AG09309 (cell line): Measurements from ENCODE around the gene MICALL1.

DNA sequence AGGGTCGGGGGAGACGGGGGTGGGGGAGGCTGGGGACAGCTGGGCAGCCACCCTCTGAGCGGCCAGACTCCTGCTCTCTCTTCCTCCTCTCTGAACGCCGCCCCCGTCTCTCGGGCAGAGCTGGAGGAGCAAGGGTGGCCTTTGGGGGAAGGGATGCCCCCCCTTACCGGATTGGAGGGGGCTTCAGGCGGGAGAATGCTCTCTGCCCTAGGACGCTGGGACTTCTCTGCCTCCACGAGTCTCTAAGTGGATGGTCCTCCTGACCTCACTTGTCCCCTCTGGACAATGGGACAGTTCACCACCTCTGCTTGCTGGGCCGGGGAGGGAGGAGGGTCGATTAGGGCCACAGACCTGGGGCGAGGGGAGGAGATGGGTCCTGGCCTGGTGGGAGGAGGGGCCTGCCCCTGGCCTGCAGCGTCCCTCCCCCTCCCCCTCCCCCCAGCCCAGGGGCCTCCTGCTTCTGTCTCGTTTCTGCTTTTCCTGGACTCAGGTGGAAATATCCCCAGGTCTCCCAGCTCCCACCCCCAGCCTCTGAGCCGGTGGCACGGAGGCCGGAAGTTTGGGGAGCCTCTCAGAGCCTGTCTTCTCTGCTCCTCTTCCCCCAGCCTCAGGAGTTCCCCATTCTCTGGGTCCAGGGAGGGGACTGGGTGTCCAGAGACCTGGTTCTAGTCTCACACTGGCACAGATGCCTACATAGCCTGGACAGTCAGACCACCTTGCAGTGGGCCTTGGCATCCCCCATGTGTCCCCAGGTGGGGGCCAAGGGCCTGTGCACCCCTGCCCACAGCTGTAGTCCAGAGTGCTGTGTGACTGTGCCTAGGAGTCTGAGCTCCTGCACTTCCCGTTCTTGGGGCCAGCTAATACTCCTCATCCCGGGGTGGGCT, 679 bp downstream of the SH3BP1 start:
- RRBS, result 94% methylated on average over 1 of the region's 21 CpGs

- RRBS, result no CpG with 5 or more reads among the region's 17 CpGs
These were observed 5.4 kb downstream of the SH3BP1 start for GRCh38 chr22:37644737-37645344.

GRCh38 chr22:37649852-37650941, 8.3 kb upstream of the PDXP start:
- RRBS, result no CpG with 5 or more reads among the region's 26 CpGs

DNA sequence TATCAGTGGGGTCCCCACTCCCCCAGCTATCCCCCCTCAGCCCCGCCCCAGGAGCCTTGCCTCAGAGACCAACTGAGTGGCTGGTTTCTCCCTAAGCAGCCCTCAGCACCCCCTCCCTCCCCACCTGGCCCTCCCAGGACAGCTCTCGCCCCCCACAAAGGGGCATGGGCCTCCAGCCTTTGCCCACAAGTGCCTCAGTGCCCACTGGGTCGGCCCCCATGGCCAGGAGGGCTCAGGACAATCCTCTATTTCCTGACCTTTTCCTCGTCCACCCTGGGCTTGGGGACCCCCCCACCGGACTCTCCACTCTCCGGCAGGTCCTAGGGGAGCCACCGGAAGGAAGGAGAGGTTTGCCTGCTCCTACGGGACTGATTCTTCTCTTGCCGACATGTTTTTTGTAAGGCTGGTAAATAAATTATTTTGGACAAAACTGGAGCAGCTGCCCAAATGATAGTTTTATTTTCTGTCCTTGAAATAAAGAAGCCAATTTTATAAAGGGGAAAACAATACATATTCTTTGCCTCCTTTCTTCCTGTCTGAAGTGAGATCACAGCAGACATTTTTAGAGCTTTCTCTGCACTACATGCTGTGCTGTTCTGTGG, 2.8 kb upstream of the PDXP start:
- RRBS, result no CpG with 5 or more reads among the region's 9 CpGs

DNA sequence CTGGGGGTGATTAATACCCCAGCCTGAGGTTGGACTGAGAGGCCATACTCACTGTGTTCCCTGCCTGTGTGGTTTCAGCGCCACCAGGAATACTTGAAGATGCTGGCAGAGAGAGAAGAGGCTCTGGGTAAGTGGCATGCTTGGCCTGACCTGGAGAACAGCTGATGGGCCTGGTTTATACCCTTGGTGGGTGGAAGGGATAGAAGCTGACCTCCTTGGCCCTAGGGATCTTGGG, 2.0 kb downstream of the NOL12 start:
- RRBS, result no CpG with 5 or more reads among the region's 1 CpG

- RRBS, result no CpG with 5 or more reads among the region's 17 CpGs
These were observed 521 bp downstream of the TRIOBP start for GRCh38 chr22:37697336-37697801.

GRCh38 chr22:37731657-37732453, 35.0 kb downstream of the TRIOBP start:
- RRBS, result no CpG with 5 or more reads among the region's 11 CpGs

GRCh38 chr22:37750624-37751139, 53.8 kb downstream of the TRIOBP start:
- RRBS, result no CpG with 5 or more reads among the region's 12 CpGs

DNA sequence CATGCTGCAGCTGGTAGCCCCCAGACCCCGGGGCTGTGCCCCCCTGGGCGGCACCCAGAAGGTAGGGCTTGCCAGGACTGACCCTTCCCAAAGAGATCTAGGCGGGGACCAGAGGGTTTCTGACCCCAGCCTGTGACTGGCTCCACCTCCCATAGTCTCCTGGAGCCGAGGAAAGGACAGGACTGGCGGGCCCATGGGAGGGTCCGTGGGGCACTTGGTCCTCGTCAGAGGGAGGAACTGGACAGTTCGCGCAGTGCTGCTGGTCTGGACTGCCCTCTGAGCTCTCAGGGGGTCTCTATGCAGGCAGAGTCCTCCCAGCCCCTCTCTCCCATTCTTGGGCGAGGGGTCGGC, 53.9 kb upstream of the H1-0 start:
- RRBS, result no CpG with 5 or more reads among the region's 11 CpGs

DNA sequence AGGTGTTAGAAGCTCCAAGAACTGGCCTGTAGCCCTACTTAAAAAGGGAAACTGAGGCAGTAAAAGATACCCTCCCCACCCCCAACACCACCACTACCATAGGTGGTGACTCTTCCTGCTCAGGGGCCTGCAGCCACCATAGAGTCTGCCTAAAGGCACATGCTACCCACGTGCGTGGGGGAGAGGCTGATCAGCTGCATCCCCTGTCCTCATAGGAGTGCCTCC, 39.2 kb upstream of the H1-0 start:
- RRBS, result no CpG with 5 or more reads among the region's 2 CpGs

DNA sequence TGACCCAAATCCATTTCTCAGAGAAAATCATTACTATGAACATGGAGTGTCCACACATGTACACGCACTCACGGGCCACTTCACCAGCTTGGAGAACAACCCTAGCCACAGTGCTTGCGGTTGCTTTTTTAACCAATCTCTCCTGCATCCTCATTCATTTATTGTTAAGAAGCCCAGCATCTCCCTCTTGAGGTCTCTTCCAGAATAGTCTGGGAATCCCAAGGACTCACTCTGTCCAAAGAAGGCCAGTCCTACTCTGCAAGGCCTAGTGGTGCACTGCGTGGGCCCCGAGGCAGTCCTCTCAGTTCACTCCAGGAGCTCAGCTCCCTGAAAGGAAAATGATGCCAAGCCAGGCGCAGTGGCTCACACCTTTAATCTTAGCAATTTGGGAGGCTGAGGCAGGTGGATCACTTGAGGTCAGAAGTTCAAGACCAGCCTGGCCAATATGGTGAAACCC, 13.2 kb upstream of the H1-0 start:
- RRBS, result no CpG with 5 or more reads among the region's 6 CpGs

DNA sequence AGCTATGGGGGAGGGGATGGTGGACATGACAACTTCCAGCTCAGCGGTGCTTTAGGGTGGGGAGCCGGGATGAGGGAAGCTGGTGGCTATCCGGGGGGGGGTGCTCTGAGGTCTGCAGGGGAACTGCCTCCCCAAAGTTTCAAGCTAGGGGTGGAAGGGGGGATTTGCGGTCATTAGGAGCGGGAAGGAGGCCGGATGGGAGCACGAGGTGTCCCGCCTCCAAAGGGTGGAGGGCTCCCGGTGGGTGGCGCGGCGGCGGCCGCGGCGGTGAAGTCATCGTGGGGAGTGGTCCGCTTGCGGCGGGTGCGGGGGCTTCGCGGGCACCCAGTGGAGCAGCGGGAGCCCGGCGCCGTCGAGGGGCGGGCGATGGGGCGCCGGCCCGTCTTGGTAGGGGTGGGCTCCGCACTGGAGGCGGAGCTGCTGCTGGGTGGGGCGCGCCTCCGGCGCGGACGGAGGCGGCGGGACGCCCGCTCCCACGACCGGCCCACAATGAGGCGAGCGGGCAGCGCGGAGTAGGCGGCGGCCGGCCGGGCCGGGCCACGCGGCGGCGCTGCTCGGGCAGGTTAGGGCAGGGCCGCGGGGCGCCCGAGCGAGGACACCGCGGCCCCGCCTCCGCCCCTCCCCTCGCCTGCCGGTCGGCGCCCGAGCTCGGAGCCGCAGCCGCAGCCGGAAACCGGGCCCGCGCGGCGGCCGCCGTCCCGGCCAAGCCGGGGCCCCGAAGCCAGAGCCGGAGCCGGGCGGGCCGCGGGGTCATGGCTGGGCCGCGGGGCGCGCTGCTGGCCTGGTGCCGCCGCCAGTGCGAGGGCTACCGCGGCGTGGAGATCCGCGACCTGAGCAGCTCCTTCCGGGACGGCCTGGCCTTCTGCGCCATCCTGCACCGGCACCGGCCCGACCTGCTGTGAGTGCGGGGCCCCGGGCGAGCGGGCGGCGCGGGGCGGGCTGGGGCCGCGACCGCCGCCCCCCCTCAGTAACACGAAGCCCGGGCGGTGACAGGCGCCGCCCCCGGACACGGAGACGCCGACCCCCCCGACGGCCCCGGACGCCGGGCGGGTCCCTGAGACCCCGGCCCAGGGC, at the start of gene MICALL1:
Gene MICALL1 (plus strand): TSS at position 627 of the 1,074 bp plus-strand sequence.
- RRBS, result 2% methylated on average over 68 of the region's 140 CpGs

DNA sequence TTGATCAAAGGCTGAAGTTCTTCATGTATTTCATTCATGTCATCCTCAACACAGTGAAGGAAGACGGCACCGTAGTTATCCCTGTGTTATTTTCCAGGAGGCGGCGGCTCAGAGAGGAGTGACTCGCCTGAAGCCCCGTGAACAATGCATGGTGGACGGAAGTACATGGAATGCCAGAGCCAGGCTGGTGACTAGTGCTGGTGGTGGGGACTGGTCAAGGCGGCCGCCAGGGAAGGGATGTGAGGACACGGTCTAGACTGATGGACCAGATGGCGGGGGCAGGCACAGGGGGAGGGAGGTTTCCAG, 16.3 kb upstream of the PICK1 start:
- RRBS, result no CpG with 5 or more reads among the region's 11 CpGs

- RRBS, result no CpG with 5 or more reads among the region's 3 CpGs
These were observed 34.4 kb downstream of the PLA2G6 start for GRCh38 chr22:38147248-38147522.

- RRBS, result no CpG with 5 or more reads among the region's 13 CpGs
These were observed 8.7 kb downstream of the PLA2G6 start for GRCh38 chr22:38172849-38173327.

DNA sequence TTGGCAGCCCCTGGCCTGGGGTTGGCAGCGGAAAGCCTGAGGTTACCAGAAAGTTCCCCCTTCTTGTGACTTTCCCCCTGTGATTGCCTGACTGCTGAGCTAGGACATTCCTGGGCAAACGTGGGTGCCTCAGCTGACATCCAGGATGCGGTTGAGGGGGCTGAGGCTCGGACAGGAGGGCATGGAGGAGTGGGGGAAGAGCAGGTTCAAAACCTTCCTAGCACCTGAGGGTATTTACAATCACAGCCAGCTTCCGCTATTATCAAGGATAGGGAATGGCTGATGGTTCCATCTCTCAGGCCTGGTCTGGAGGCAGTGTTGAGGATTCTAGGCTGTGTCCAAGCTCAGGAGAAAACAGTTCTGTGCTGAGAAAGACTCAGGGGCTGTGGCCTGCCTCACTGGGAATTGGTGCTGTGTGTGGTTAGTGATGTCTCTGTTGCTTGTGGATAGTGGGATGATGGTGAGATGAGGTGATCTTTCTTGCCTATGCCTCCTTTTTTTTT, 4.1 kb downstream of the MAFF start:
- RRBS, result no CpG with 5 or more reads among the region's 5 CpGs

GRCh38 chr22:38219011-38220178, 17.6 kb downstream of the MAFF start:
- RRBS, result no CpG with 5 or more reads among the region's 26 CpGs

GRCh38 chr22:38236739-38237574, 35.2 kb downstream of the MAFF start:
- RRBS, result no CpG with 5 or more reads among the region's 19 CpGs

GRCh38 chr22:38238901-38240053, 33.5 kb downstream of the TMEM184B start:
- RRBS, result no CpG with 5 or more reads among the region's 24 CpGs

- RRBS, result 3% methylated on average over 16 of the region's 65 CpGs
These were observed 661 bp downstream of the TMEM184B start for GRCh38 chr22:38271820-38272877.